H1 (cell line): ENCODE measurements around the gene SELENOO.

GRCh38 chr22:50027933-50028592 is 15.5 kb upstream of the IL17REL start:
- RRBS, result no CpG with 5 or more reads among the region's 24 CpGs
CAGE:
- cytosol, long polyA plus RNA, result no peak
- long polyA plus RNA, result no peak
- nucleus, long polyA plus RNA, result no peak

GRCh38 chr22:50031785-50032271 is 19.3 kb upstream of the IL17REL start:
- RRBS, result no CpG with 5 or more reads among the region's 25 CpGs
CAGE:
- cytosol, long polyA plus RNA, result no peak
- long polyA plus RNA, result no peak
- nucleus, long polyA plus RNA, result no peak

DNA sequence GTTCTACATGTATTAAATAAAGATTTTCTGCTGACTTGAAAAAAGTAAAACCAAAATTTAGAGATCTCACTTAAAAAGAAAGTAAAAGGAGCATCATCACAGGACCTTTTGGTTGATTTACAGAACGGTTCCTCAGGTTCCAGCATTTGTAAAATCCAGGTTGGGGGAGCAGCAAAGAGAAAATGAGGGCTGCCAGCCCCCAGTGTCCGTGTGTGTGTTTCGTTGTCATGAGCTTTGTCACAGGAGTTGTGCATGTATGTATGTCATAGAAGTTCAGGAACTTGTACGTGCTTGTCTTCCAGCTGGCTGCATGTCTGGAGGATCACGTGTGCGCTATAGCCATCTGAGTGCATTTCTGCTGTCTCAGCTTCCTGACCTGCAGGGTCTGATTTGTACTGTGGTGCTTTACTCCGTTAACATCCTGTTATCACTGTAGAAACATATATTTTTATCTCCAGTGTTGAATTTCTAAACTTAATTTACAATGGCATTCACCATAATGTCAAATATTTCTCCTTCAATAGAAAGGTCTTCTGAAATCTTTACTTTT is 15.9 kb downstream of the MOV10L1 start:
- RRBS, result no CpG with 5 or more reads among the region's 7 CpGs
CAGE:
- cytosol, long polyA plus RNA, result no peak
- long polyA plus RNA, result no peak
- nucleus, long polyA plus RNA, result no peak

DNA sequence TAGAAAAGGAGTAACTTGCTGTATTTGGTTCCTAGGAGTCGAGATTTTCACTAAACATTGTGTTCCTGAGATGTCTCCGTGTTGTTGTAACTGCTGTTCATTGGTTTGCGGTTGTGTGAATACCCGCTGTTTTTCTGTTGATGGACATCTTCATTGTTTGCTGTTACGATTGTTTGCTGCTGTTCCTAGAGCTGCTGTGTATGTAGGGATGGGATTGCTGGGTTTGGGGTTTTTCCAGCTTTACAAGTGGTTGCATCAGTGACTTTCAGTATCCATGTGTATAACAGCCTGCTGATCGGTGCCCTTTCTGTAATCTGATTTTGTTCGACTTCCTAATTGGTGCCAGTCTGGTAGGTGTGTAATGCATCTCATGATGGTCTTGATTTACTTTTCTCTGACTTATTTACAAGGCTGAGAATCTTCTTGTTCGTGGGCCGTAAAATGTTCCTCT is 39.6 kb downstream of the MOV10L1 start:
- RRBS, result no CpG with 5 or more reads among the region's 9 CpGs
CAGE:
- cytosol, long polyA plus RNA, result no peak
- long polyA plus RNA, result no peak
- nucleus, long polyA plus RNA, result no peak

GRCh38 chr22:50183528-50184441 is 1.9 kb upstream of the TRABD start:
- RRBS, result 75% methylated on average over 7 of the region's 26 CpGs
CAGE:
- cytosol, long polyA plus RNA, result no peak
- long polyA plus RNA, result no peak
- nucleus, long polyA plus RNA, result no peak

GRCh38 chr22:50194664-50195469 is 5.9 kb upstream of the SELENOO start:
- RRBS, result 92% methylated on average over 2 of the region's 28 CpGs
CAGE:
- cytosol, long polyA plus RNA, result no peak
- long polyA plus RNA, result no peak
- nucleus, long polyA plus RNA, result no peak

- RRBS, result no CpG with 5 or more reads among the region's 37 CpGs
CAGE:
- cytosol, long polyA plus RNA, result no peak
- long polyA plus RNA, result no peak
- nucleus, long polyA plus RNA, result no peak
Observed at GRCh38 chr22:50199040-50200147, 1.4 kb upstream of the SELENOO start.

DNA sequence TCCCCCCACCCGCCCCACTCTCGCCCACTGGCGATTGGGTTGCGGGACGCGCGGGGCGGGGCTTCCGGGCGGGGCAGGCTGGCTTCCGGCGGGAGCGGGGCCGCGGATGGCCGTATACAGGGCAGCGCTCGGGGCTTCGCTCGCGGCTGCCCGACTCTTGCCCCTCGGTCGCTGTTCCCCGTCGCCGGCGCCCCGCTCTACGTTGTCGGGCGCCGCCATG is at the start of gene SELENOO:
SELENOO (plus strand) TSS at position 81 of the 220 bp plus-strand sequence.
- RRBS, result 1% methylated on average over 20 of the region's 33 CpGs
CAGE:
- cytosol, long polyA plus RNA, result start-site peak on the plus strand centred at position 85 of the sequence, 28 bp wide, 16 reads
- long polyA plus RNA, result no peak
- nucleus, long polyA plus RNA, result no peak

- RRBS, result 80% methylated on average over 3 of the region's 12 CpGs
CAGE:
- cytosol, long polyA plus RNA, result no peak
- long polyA plus RNA, result no peak
- nucleus, long polyA plus RNA, result no peak
Observed at GRCh38 chr22:50202255-50202693, 1.5 kb downstream of the SELENOO start.

DNA sequence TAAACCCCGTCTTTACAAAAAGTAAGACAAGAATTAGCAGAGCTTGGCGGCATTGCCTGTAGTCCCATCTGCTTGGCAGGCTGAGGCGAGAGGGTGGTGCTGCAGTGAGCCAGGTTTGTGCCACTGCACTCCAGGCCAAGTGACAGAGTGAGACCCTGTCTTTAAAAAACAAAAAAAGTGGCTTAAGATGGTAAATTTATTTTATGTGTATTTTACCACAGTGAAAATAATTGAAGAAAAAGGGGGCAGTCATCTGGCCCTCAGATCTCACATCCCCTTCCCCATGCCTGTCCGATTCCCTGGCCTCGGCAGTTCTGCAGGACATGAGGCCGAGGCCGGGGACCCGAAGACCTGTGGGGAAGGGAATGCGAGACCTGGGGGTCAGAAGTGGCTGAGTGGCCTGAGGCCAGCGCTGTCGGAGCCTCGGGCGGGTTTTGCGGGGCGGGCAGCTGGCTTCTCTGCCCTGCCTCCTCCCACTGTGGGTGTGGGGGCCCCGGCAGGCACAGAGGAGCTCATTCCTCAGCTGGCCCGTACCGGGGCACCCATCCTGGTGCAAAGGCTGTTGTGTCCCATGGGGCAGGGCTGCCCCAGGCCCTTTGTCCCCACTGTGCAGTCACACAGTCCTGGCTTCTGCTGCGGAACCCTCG is 4.7 kb downstream of the SELENOO start:
- RRBS, result no CpG with 5 or more reads among the region's 20 CpGs
CAGE:
- cytosol, long polyA plus RNA, result no peak
- long polyA plus RNA, result no peak
- nucleus, long polyA plus RNA, result no peak

DNA sequence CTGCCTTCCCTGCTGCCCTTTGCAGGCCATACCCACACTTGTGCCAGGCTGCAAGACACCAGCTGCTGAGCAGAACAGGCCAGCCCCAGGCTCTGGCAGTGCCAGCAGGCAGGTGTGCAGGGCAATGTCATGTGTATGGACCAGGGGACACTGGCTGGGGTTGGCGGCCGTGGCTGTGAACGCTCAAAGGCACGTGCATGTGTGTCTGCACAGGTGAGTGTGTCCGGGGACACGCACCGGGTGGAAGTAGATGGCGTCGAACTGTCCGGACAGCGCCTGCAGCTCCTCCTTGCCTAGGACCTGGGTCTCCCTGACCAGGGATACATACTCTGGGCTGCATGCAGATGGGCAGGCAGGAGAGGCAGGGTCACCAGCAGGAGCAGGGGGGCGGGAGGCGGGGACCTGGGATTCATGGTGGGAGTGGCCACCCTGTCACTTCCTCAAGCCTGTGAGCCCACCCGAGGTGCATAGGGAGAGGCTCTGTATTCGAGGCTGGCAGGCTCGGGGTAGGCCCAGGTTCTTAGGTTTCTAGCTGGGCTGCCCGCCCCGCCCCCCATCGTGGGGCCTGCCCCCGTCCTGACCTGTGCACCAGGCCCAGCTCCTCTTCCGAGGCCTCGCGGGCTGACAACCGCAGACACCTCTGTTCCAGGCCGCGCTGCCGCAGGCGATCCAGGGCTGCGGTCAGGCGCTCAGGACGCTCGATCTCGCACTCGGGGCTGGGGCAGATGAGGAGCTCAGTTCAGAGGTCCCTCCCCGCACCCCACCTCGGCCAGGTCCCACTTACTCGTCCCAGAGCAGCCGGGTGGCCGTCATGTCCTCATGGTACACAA is 660 bp downstream of the HDAC10 start:
- RRBS, result no CpG with 5 or more reads among the region's 39 CpGs
CAGE:
- cytosol, long polyA plus RNA, result no peak
- long polyA plus RNA, result no peak
- nucleus, long polyA plus RNA, result no peak

GRCh38 chr22:50273683-50274840 is 3.9 kb upstream of the MAPK11 start:
- RRBS, result no CpG with 5 or more reads among the region's 23 CpGs
CAGE:
- cytosol, long polyA plus RNA, result no peak
- long polyA plus RNA, result no peak
- nucleus, long polyA plus RNA, result no peak

DNA sequence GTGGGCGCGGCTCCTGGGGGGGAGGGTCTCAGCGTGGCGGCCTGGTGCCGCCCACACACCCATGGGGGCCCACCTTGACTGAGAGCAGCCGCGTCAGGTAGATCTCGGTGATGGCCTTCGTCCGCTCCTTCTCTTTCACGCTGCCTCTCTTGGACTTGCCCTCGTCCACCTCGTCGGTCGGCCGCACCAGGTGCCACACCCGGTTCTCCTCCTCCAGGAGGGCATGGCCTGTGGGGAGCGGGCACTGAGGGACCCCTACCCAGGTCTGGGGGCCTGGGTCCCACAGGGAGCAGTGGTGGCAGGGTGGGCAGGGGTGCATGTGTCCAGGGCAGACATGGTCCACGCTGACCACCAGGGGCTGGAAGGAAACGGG is 7.8 kb upstream of the MAPK11 start:
- RRBS, result no CpG with 5 or more reads among the region's 20 CpGs
CAGE:
- cytosol, long polyA plus RNA, result no peak
- long polyA plus RNA, result no peak
- nucleus, long polyA plus RNA, result no peak

DNA sequence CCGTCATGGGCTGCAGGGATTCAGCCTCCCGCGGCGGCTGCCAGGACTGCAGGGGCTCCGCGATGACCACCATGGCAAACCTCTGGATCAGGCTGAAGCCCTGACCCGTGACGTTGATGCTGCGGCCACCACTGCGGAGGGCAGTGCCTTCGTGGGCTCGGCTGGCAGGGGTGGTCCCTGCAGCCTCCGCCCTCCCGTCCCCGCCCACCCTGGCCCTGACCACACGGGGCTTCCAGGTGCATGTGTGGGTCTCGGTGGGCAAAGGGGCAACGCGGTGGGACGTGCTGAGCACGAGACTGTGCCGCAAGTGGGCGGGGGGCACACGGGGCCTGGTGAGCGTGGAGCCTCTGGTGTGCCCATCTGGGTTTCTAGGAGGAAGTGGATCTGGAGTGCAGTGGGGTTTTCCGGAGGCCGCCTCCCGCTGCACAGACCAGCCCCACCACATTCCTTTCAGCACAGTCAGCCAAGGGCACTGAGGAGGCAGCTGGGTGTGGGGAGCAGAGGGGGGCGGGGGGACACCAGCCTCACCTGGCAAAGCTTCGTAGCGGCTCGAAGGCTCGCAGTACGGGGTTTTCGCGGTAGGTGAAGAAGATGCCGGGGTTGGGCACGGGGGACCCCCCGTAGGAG is 12.1 kb upstream of the MAPK11 start:
- RRBS, result no CpG with 5 or more reads among the region's 39 CpGs
CAGE:
- cytosol, long polyA plus RNA, result no peak
- long polyA plus RNA, result no peak
- nucleus, long polyA plus RNA, result no peak

- RRBS, result no CpG with 5 or more reads among the region's 46 CpGs
CAGE:
- cytosol, long polyA plus RNA, result no peak
- long polyA plus RNA, result no peak
- nucleus, long polyA plus RNA, result no peak
Observed at GRCh38 chr22:50286067-50286946, 16.1 kb upstream of the MAPK11 start.

DNA sequence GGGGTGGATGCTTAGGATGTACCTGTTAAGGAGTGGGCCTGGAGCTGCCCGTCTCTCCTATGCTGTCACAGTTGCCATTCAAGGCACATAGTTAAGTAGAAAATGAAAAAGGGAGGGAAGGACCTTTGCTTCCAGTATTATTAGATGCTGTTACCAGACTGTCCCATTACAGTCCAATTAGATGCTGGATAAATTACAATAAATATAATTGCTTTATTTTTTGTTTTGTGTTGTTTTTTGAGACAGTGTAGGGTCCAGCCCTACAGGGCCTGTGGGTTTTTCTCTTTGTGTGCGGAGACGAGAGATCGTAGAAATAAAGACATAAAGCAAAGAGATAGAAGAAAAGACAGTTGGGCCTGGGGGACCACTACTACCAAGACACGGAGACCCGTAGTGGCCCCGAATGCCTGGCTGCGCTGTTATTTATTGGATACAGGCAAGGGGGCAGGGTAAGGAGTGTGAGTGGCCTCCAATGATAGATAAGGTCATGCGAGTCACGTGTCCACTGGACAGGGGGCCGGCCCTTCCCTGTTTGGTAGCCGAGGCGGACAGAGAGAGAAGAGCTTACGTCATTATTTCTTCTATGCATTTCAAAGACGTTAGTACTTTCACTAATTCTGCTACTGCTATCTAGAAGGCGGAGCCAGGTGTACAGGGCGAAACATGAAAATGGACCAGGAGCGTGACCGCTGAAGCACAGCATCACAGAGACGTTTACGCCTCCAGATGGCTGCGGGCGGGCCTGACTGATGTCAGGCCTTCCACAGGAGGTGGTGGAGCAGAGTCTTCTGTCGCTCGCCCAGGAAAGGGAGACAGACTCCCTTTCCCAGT is 24.6 kb downstream of the PPP6R2 start:
- RRBS, result no CpG with 5 or more reads among the region's 25 CpGs
CAGE:
- cytosol, long polyA plus RNA, result no peak
- long polyA plus RNA, result no peak
- nucleus, long polyA plus RNA, result no peak

GRCh38 chr22:50415994-50416295 is 58.9 kb downstream of the SBF1 start:
- RRBS, result no CpG with 5 or more reads among the region's 8 CpGs
CAGE:
- cytosol, long polyA plus RNA, result no peak
- long polyA plus RNA, result no peak
- nucleus, long polyA plus RNA, result no peak

DNA sequence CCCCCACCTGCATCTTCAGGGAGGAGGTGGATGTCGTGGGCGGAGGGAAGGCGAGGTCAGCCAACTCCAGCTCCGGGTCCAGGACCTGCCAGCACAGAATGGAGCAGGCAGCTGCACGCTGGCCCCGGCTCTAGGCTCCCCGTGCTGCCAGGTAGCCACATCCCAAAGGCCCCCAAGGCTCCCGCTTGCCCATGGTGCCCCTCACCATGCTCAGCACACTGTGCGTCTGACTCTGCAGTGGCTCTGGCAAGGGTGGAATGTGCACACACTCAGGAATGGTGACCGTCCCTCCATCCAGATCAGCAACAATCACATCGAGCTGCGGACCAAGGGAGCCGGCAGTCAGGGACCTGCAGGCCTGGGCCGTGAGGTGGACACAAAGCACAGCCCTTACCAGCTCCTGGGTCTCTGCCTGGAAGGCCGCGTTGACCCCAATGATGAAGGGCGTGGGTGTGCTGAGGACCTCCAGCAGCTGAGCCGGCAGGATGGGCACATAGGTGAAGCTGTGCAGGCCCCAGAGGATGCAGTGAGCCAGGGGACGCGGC is 9.0 kb downstream of the SBF1 start:
- RRBS, result 89% methylated on average over 4 of the region's 20 CpGs
CAGE:
- cytosol, long polyA plus RNA, result no peak
- long polyA plus RNA, result no peak
- nucleus, long polyA plus RNA, result no peak

DNA sequence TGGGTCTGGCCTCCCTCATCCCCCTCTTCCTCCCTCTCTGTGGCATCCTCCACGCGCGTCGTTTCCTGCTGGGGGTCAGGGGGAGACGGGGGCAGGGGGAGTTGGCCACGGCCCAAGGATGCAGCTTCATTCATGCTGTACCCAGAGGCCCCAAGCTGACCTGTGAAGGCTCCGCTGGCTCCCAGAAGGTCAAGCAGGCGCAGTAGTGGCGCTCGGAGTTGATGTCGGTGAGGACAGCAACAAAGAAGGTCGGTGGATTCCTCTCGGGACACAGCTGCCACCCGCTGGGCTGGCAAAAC is 7.3 kb downstream of the SBF1 start:
- RRBS, result no CpG with 5 or more reads among the region's 14 CpGs
CAGE:
- cytosol, long polyA plus RNA, result no peak
- long polyA plus RNA, result no peak
- nucleus, long polyA plus RNA, result no peak

DNA sequence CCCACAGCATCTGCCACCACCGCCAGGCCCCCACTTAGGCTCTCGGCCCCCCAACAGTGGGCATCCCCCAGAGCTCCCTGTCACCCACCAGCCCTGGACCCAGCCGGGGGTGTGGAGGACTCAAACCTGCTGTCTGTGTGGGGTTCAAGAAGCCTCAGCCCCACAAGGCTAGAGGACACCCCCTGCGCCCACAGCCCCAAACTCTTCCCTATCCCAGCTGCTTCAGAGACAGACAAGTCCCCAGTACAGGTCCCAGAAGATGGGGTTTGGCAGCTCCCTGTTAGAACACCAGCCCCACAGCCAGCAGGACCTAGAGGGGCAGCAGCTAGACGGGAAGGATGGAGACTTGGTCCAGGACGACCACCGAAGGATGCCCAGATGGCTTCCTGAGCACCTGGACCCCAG is 6.0 kb downstream of the SBF1 start:
- RRBS, result no CpG with 5 or more reads among the region's 7 CpGs
CAGE:
- cytosol, long polyA plus RNA, result no peak
- long polyA plus RNA, result no peak
- nucleus, long polyA plus RNA, result no peak